Endometrial microvascular endothelial cells (primary cell): Measurements from ENCODE around the gene RUNX3.

- RAMPAGE, long total RNA: no peak
Measured at GRCh38 chr1:24914169-24914564, 15.9 kb downstream of the RUNX3 start.

GRCh38 chr1:24916626-24917092, 13.4 kb downstream of the RUNX3 start:
- RAMPAGE, long total RNA: no peak

- RAMPAGE, long total RNA: no peak
Measured at GRCh38 chr1:24925193-24925456, 5.0 kb downstream of the RUNX3 start.

DNA sequence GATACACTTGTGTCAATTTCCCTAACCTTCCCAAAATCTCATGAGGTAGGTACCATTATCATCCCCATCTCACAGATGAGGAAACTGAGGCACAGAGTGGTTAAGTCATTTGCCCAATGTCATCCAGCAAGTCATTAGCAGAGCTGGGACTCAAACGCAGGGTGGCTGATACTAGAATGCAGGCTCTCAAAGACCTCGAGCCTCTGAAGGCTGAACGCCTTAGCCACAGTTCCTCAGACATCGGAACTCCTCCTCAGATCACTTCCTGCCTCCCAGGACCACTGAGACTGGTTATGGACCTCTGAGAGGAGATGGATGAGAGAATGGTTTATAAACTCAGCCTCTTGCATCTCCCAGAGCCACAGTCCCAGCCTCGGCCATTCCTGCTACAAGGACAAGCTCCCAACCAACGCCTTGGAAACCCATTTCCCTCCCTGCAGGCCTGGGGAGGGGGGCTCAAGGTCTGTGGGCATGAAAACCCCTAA, 4.6 kb downstream of the RUNX3 start:
- RAMPAGE, long total RNA: no peak

GRCh38 chr1:24930205-24930334, at the start of gene RUNX3:
Gene RUNX3, minus strand, starts transcription at chr1:24930276.
- RAMPAGE, long total RNA: no peak

- RAMPAGE, long total RNA: no peak
Measured at GRCh38 chr1:24947126-24947398, 17.0 kb upstream of the RUNX3 start.

DNA sequence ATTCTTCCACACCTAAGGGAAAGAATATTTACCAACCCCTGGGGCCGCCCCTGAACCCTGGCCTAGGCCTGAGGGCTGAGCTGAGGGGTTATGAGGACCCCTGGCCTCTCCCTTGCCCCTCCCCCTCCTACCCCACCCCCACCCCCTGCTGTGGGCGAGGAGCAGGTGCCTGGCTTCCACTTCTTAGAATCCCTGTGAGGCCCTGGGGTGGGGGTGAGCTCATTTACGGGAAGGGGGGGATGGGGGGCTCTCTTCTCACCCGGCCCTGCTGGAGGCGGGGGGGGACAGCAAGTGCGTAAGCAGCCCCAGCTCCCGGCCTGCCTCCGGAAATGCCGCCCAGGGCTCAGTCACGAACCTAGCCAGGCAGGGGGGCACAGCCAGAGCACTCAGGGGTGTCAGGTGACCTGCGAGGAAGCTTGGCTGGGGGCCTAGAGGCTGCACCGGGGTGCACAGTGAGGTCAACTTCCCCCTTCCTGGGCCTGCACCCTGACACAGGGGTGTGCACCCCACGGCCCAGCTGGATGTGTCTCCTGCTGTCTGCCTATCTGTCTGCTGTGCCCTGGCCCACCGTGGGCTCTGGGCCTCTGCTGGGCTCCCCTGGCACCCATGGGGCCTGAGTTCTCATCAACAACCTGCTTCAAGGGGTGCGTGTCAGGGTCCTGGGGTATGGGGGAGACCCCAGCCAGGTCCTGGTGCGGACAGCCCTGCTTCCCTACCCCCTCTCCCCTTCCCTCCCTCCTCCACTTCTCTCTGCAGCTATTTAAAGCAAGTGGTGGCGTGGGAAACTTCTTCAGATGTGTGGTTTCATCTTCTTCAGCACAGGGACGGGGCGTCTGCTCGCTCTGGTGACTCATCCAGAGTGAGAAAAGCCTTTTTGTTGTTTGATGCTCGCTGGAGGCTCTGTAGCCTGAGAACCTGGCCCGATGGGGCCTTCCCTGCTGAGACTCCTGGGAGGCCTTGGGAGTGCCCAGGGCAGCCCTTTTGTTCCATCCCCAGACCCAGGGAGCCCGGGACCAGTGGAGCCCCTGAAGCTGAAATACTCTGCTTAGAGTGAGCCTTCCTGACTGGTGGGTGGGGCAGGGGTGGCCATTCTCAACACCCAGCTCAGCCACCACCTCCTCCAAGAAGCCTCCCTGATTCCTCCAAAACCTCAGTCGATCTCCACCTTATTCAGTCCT, 92.5 kb upstream of the RUNX3 start:
- RAMPAGE, long total RNA: no peak

DNA sequence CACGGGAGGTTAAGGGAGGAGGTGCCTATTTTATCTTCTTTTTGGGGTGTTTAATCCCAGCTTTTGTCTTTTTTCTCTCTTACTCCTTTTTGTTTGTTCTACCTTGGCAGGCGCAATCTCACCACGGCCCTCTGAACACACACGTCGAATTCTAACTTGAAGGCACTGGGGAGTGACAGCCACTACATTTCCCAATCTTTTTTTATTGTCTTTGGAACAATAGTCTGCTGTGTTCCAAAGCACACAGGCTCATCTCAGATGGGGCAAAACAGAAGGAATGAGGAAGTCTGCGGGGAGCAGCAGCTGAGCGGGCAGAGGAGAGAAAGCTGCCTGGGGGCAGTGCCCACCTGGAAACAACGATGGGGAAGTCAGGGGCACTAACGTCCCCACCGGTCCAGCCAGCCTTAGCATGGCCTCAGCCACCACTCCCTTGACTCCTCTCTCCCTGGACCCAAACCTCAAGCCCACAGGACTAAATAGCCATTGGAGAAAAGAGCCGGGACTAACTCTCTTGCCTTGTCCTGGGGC, 34.3 kb downstream of the SYF2 start:
- RAMPAGE, long total RNA: no peak

DNA sequence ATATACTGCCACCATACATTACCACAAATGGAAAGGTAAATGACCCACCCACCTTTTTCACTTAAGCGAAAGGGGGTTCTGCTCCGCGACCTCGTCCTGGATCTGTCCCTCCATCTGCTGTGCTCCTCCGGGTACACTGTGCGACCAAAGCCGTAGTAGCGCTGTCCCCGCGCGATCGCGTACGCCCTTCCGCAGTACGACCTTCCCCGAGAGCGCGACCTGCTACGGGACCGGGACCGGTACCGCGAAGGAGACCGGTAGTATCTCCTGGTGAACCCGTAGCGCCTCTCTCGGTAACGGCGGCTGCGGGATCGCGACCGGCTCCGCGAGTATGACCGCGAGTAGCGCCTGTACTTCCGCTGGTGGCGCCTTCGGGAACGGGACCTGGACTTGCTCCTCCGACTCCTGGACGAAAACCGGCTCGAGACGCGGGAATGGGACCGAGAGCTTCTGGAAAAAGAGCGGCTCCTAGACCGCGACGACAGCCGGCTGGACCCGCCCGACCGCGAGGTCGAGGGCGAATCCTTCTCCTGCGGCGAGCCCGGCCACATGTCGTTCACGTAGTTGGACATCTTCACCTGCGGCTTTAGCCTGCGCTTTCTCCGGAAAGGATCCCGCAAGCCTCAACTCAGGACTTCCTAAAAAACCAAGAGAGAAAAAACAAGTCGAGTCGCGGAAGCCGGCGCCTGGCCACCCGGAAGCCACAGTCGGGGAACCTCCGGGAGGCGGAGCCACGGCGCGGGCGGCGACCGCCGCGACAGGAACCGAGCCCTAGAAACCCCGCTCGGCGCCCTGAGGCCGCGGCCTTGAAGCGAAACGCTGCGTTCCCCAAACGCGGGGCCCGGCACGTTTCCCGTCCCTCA, 631 bp downstream of the RSRP1 start:
- RAMPAGE, long total RNA: no peak

DNA sequence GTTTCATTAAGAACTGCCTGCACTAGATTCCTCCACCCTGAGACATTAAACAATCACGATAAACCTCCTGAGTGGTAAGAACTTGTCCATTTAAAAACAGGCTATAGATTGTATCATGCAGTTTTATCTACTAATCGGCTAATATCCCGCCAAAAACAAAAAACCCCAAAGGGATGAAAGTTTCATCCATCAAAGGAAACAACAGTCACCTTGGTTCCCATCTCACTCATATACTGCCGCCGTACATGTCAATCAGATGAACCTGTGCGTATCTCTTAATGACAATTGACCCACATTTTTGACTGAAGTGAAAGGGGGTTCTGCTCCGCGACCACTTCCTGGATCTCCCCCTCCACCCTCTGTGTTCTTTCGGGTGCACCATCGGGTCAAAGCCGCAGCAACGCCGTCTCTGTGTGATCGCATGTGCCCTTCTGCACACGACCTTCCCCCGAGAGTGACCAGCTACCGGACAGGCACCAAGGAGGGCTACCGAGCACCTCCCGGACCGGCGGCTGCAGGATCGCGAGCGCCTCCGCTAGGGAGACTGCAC, 5.8 kb upstream of the RHD start:
- RAMPAGE, long total RNA: no peak

- RAMPAGE, long total RNA: no peak
Measured at GRCh38 chr1:25429827-25430021, 973 bp upstream of the MACO1 start.

GRCh38 chr1:25497932-25498771, 45.3 kb upstream of the LDLRAP1 start:
- RAMPAGE, long total RNA: no peak

DNA sequence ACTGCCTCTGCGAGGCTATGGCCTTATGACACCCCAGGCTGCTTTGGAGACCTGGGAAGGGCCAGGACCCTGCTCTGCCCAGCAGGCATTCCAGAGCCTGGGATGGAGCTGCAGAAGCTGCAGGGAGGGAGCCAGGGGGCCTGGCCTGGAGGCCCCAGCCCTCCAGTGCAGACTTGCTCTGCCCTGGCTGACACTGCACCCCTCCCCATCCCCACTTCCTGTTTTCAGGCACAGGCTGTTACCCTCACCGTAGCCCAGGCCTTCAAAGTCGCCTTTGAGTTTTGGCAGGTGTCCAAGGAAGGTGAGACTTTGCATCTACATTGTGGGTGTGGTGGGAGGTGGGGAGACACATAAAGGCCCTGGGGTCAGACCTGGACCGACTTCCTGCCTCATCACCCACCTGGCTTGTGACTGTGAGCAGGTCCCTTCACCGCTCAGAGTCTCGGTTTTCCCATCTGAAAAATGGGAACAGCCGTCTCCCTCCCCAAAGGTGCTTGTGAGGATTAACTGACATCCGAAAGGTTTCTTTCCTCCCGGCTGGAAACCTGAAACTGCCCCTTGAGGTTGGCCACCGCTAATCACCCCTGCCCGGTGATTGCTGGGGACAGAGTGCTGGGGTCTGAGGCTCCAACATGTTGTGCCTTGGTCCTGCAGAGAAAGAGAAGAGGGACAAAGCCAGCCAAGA, 19.2 kb downstream of the LDLRAP1 start:
- RAMPAGE, long total RNA: no peak

- RAMPAGE, long total RNA: no peak
Measured at GRCh38 chr1:25617737-25618543, 1.3 kb downstream of the MAN1C1 start.

- RAMPAGE, long total RNA: no peak
Measured at GRCh38 chr1:25620091-25620738, 3.6 kb downstream of the MAN1C1 start.

DNA sequence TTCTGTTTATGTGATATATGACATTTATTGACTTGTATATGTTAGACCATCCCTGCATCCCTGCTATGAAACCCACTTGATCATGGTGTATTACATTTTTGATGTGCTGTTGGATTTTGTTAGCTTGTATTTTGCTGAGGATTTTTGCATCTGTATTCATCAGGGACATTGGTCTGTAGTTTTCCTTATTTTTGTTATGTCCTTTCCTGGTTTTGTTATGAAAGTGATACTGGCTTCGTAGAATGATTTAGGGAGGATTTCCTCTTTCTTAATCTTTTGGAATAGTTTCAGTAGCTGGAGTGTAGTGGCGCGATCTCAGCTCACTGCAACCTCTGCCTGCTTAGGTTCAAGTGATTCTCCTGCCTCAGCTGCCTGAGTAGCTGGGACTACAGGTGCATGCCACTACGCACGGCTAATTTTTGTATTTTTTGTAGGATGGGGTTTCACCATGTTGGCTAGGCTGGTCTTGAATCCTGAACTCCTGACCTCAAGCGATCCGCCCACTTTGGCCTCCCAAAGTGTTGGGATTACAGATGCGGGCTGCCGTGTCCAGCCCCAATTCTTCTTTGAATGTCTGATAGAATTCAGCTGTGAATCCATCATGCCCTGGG, 15.0 kb downstream of the MAN1C1 start:
- RAMPAGE, long total RNA: no peak

GRCh38 chr1:25675824-25676425, 59.3 kb downstream of the MAN1C1 start:
- RAMPAGE, long total RNA: no peak

DNA sequence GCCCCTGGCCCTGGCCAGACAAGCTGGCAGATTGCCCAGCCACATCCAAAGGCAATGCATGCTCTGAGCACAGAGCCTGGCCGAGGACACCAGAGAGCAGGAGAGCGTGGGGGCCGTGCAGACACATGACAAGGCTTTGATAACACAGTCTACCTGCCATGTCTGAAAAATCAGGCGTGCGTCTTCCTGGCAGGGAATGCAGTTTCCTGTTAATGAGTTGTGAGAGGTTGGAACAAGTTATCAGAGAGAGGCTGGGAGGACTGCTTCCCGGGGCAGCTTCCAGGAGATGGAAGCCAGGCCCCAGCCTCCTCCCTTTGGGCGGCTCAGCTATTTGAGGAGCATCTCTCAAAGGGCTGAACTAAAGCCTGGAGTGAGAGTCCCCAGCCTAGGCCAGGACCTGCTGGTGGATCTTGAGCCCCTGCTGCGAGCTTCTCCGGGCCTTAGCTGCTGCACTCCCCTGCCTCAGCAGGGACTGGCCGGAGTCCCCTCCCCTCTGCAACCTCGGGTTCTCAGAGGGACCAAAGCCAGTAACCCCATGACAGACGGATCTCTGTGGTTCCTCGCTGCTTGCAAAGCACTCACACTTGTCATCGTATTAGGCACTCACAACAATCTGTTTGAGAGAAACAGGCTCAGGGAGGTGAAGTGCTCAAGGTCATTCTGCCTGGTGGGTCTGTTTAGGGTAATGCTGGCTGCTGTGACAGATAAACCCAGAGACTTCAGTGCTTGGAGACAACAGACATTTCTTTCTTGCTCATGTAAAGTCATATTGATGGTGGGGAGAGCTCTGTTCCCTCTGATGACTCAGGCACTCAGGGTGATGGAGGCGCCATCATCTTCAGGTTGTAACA, 72.0 kb upstream of the SELENON start:
- RAMPAGE, long total RNA: no peak

DNA sequence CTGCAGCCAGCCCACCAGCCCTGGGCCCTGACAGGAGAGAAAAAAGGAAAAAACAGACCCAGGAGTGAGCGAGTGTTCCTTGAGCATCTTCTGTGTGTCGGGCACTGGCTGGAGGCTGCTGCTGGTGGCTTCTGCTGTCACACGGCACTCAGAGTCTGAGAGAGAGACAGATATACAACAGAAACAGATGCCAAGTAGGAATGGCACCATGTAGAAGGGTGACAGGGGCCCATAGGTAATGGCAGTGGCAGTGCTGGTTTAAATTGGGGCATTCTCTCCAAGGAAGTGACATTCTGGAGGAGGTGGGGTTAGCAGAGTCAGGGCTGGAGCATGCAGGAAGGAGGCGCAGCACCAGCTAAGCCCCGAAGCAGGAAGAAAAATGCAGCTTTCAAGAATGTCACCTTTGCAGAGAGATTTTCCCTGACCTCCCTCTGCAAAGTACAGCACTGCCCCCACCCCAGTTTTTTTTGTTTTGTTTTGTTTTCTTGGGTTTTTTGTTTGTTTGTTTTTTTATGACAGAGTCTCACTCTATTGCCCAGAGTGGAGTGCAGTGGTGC, 24.5 kb upstream of the SELENON start:
- RAMPAGE, long total RNA: no peak

DNA sequence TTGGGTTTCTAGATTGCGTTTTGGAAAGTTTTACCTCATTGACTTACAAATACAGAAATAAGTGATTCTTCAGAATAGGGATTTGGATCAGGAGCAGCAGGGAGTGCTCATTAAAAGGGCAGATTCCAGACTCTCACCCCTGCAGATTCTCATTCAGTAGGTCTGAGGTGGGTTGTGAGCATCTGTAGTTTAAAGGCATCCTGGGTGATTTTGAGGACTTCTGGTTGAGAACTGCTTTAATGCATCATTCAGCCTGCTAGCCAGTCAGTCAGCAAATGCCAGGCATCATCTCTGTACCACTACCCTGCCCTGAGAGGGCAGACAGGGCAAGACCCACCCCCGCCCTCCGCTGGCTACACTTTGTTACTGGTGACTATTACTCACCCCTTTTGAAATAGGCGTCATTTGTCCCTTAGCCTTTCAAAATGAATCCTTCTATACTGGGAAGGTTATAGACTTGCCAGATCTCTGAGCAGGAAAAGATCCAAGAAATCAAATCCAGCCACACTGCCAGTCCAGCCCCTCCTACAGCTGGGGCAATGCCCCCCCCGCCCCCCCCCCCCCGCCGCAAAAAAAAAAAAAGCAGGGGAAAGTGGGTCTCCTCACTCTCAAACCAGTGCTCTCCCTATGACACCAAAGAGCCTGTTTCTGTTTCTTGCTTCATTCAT, 4.2 kb downstream of the SELENON start:
- RAMPAGE, long total RNA: no peak